Mesenchymal stem cell of Wharton's jelly (primary cell): ENCODE results near the genes HPN and FFAR2.

- CAGE, long polyA plus RNA, result no peak
Observed at GRCh38 chr19:34501192-34502186, 19.9 kb downstream of the WTIP start.

GRCh38 chr19:34961923-34962925, 1.8 kb downstream of the ZNF792 start:
- CAGE, long polyA plus RNA, result no peak

GRCh38 chr19:35004069-35004229, 3.8 kb downstream of the GRAMD1A start:
- CAGE, long polyA plus RNA, result no peak

GRCh38 chr19:35006086-35007459, 6.5 kb downstream of the GRAMD1A start:
- CAGE, long polyA plus RNA, result no peak

GRCh38 chr19:35041429-35042028, at the start of gene HPN:
Gene HPN (plus strand): TSS chr19:35041721.
- CAGE, long polyA plus RNA, result no peak

GRCh38 chr19:35043970-35045335, 2.9 kb downstream of the HPN start:
- CAGE, long polyA plus RNA, result no peak

DNA sequence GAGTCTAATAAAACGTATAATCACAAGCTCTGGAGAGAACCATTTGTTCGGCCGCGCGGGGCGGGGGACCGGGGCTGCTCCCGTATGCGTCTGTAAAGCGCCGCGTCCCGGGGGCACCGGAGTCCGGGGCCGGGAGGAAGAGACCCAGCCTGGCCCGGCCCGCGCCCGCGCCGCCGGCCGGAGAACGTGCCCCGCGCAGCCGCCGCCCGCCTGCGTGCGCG, 913 bp upstream of the USF2 start:
- CAGE, long polyA plus RNA, result no peak

DNA sequence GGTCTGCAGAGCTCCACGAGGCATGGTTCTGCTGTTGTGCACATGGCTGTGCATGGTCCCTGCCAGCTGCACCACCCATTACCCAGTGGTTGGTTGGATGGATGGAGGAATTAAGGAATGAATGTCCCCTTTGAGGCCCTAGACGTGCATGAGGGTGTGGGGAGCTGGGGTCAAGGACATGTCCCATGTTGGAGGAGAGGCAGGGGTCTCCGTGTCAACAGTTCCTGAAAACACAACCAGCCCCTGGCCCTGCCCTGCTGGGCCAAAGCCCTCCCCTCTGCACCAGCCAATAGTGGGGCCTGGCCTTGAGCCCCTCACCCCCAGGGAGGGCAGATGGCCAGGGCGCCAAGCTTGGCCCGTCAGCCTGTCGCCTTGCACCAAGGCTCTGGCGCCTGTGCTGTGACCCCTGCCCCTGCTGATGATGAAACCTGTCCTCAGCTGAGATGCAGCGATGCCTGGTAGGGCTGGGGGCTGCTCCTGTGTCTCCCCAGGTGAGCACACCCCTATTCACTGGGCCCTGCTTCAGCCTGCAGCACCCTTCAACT, 2.4 kb upstream of the HAMP start:
- CAGE, long polyA plus RNA, result no peak

GRCh38 chr19:35293401-35293686, 1.4 kb downstream of the MAG start:
- CAGE, long polyA plus RNA, result no peak

GRCh38 chr19:35331371-35332162, 2.6 kb downstream of the CD22 start:
- CAGE, long polyA plus RNA, result no peak

DNA sequence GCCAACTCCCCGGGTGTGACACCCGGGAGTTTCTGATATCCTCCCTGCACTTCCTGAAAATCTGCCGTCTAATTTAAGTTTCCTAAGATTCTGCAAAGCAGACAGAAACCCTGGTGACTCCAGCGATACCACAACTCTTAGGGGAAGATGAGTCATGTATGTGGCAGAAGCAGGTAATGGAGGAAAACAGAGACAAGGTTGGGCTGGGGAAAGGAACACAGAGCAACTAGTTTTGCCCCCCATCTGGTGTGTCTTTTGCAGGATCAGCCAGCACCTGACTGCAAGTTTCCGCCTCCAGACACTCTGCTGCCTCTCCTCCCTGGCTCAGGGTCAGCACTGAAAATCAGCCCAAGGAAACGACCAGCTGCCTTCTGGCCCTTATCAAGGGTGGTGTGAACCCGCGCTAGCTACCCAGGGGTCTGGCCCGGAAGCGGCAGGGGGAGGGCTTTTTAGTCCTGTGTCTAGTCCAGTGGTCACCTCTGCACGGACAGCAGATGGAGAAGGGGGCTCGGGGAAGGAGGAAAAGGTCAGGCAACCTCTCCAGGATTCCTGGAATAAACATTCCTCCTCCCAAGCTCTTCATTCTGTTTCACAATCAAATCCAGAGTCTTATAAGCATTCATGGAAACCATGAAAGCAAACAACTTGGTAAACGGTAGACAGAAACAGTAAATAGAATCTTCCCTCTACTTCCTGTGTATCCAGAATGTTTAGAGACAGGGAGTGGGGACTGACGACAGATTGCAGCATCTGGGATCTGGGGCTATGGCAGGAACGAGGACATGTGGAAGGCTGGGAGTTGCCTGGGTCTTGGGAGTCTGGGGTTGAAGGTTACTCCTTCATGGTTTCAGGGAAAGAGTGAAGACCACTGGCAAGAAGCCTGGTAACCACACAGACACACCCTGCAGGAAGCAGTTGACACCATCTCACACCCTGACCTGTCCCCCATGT, 11.1 kb upstream of the FFAR2 start:
- CAGE, long polyA plus RNA, result no peak

- CAGE, long polyA plus RNA, result no peak
Observed at GRCh38 chr19:35447471-35447662, 690 bp upstream of the FFAR2 start.

- CAGE, long polyA plus RNA, result no peak
Observed at GRCh38 chr19:35447989-35449008, at the start of gene FFAR2. Gene FFAR2 (plus strand): TSS chr19:35448257.

- CAGE, long polyA plus RNA, result no peak
Observed at GRCh38 chr19:35462403-35463142, 14.5 kb downstream of the FFAR2 start.

- CAGE, long polyA plus RNA, result no peak
Observed at GRCh38 chr19:35544954-35545397, 450 bp upstream of the TMEM147 start.

GRCh38 chr19:35551659-35551870, 6.1 kb downstream of the TMEM147 start:
- CAGE, long polyA plus RNA, result no peak

DNA sequence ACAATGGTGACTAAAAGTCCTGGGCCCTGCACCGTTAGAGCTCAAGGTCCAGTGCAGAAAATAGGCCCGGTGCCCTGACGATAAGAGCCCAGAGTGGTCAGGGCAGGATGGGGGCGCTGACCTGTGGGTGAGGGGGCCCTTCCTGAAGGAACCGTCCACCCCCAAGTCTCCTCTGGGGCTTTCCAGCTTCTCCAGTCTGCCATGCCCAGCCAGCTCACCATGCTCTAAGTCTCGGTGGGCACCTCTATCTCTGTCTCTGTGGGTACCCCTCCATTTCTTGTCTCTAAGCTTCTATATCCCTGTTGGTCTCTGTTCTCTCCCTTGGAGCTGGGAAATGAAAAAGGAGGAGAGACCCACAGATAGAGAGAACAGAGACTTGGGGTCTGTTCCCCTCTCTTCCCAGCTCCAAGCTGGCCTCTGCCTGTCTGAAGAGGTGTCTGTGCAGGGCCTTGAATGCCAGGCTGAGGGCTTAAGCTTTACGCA, 3.5 kb upstream of the ETV2 start:
- CAGE, long polyA plus RNA, result no peak

DNA sequence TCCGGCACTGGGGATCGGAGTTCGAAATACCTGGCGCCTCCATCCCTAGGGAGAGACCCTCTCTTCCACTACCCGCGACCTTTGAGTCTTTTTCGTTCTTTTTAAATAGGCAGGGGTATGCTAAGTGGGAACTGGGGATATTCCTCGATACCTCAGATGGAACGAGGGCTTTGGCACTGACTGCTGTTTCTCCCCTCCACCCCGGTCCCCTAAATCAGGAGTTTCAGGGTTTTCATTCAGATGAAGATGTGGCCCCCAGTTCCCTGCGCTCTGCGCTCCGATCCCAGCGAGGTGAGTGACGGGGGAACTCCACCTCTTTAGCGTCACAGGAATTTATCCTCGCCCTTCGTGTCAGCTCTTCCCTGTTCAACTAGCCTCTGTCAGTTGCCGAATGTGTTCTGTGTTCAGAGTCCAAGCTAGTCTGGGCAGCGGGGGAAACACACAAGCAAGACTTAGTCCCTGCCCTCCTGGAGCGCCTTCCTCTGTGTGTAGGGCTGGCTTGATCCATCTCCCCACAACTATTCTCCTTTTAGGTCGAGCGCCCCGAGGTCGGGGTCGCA, 1.5 kb downstream of the KMT2B start:
- CAGE, long polyA plus RNA, result no peak

DNA sequence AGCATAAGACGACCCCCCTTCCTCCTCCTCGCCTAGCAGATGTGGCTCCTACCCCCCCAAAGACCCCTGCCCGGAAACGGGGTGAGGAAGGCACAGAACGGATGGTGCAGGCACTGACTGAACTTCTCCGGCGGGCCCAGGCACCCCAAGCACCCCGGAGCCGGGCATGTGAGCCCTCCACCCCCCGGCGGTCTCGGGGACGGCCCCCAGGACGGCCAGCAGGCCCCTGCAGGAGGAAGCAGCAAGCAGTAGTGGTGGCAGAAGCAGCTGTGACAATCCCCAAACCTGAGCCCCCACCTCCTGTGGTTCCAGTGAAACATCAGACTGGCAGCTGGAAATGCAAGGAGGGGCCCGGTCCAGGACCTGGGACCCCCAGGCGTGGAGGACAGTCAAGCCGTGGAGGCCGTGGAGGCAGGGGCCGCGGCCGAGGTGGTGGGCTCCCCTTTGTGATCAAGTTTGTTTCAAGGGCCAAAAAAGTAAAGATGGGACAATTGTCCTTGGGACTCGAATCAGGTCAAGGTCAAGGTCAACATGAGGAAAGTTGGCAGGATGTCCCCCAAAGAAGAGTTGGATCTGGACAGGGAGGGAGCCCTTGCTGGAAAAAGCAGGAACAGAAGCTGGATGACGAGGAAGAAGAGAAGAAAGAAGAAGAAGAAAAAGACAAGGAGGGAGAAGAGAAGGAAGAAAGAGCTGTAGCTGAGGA, 2.2 kb downstream of the KMT2B start:
- CAGE, long polyA plus RNA, result no peak

DNA sequence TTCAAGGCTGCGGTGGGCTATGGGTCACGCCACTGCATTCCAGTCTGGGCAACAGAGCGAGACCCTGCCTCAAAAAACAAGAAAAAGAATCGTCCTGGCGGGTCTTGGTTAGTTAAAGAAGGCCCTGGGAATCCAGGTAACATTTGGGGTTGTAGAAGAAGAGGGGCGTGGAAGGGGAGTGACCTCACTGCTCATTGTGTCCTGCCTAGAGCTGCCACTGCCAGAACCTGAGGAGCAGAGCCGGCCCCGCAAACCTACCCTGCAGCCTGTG, 6.6 kb downstream of the KMT2B start:
- CAGE, long polyA plus RNA, result no peak